Panc1 (cell line): ENCODE measurements around the gene TIA1.

- RRBS, 2 experiments = no CpG with 5 or more reads among the region's 6 CpGs
Observed at GRCh38 chr2:70097865-70098441, 10.7 kb downstream of the PCBP1 start.

GRCh38 chr2:70102374-70103009 lies 15.2 kb downstream of the PCBP1 start:
- RRBS, 2 experiments = no CpG with 5 or more reads among the region's 31 CpGs

- RRBS, 2 experiments = no CpG with 5 or more reads among the region's 3 CpGs
Observed at GRCh38 chr2:70118682-70119280, 31.5 kb downstream of the PCBP1 start.

DNA sequence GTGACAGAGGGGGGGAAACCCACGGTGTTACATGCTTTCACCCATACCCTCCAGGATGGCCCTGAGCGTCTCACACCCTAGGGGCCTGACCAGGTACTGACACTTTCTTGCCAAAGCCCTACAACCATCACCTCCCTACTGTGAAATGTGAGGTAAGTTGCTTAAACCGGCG lies 49.8 kb downstream of the C2orf42 start:
- RRBS, 2 experiments = no CpG with 5 or more reads among the region's 4 CpGs

- RRBS, 2 experiments = no CpG with 5 or more reads among the region's 22 CpGs
Observed at GRCh38 chr2:70142858-70143170, 48.0 kb downstream of the C2orf42 start.

DNA sequence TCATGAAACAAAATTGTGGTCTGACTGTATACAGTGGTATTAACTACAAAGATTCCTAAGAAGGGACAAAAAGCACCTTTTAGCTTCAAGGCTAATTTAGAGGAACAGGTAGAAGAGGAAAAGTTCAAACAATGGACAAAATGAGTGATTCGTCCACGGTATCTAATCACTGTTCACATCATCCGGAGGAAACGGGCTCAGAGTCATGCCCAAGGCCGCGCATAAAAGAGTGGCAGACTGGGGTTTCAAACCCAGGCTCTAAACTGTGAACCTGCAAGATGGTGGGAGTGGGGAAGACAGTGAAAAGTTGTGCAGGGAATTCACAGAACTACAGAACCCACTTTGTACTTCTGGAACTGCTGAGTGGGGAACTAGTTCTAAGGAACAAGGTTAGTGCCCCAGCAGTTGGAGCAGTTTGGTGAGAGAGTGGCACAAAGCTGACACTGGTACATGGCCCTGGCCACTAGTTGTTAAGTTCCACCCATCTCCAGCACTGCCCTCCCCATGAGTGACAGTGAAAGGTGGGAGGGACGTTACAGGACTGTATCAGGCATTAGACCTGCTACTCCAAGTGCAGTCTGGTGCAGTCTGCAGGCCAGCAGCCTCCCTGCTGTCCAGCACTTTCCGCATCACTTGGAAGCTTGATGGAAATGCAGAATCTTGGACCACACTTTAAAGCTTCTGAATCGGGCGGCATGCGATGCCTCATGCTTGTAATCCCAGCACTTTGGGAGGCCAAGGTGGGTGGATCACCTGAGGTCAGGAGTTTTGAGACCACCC lies 47.5 kb downstream of the C2orf42 start:
- RRBS, 2 experiments = no CpG with 5 or more reads among the region's 11 CpGs

GRCh38 chr2:70149042-70149482 lies 41.8 kb downstream of the C2orf42 start:
- RRBS, 2 experiments = no CpG with 5 or more reads among the region's 8 CpGs

GRCh38 chr2:70247727-70248931 lies at the start of gene TIA1:
Gene TIA1, minus strand, starts transcription at chr2:70248628.
- RRBS, 2 experiments = 0 to 17% methylated on average over 3 of the region's 61 CpGs

DNA sequence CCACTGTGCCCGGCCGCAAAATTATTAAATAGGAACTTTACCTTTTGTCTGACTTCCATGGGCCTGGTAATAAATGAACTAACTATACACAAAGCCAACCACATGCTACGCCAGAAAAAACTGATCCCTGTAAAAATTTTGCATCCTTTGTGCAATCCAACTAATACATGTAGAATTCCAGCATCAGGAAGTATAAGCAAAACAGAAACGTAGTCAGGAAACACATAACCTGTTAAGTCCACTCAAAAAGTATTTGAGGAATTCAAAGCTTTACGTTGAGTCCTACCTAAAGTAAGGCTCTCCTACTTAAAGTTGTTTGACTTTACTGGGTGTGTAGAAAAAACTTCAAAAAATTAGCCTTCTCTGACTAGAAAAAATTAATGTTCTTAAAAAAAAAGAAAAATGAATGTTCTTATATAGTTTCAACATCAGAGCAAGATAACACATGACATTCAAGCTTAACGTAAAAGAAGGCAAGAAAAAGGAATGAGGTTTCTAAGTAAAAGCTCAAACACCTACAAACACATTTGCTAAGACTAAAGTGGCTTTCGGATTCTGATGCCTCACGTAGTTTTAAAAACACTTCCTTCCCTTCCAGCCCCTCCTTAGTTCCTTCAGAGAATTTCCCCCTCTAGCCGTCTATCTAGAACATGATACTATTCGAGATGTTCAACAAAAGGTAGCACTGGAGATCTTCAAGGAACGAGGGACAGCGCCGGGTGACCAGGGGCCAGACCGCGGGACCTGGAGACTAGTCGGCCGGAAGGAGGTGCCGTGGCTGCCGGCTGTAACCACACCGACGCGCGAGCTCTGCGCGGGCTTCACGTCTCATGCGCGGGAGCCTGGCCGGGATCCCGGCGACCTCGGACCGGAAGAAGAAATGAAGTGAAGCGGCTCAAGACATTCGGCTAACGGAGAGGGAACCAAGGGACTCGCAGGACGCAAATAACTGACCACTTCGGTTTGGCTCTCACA lies 619 bp downstream of the SNRPG start:
- RRBS, 2 experiments = 1 to 4% methylated on average over 16 of the region's 39 CpGs

DNA sequence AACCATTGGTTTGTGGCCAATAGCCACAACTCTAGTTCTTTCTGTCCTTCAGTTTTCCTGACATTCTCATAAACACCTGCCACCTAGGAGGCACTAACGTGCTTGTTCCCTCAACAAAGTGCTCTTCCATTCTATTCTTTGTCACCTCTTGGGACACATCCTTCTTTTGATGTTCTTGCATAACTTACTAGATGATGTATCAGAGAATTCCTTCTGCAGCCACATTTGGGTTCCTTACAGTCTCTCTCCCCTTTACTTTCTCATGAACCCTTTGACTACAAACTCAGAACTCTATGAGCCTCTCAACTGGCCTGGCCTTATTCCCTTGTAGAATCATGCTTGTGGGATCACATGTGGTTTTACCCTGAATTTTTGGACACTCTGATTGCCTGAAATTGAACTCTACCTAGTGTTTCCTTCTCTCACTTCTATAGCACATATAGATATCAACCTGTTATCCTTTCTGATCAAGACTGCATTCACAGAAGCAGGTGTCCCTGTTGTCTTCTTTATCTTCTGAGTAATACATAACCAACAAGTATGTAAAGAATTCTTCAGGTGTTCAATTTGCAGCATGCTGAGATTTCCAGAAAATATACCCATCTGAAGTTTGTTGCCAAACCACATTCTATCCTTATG lies 69.8 kb downstream of the TGFA start:
- RRBS, 2 experiments = no CpG with 5 or more reads among the region's 1 CpG

- RRBS, 2 experiments = no CpG with 5 or more reads among the region's 4 CpGs
Observed at GRCh38 chr2:70626617-70627139, 73.1 kb upstream of the TGFA start.

DNA sequence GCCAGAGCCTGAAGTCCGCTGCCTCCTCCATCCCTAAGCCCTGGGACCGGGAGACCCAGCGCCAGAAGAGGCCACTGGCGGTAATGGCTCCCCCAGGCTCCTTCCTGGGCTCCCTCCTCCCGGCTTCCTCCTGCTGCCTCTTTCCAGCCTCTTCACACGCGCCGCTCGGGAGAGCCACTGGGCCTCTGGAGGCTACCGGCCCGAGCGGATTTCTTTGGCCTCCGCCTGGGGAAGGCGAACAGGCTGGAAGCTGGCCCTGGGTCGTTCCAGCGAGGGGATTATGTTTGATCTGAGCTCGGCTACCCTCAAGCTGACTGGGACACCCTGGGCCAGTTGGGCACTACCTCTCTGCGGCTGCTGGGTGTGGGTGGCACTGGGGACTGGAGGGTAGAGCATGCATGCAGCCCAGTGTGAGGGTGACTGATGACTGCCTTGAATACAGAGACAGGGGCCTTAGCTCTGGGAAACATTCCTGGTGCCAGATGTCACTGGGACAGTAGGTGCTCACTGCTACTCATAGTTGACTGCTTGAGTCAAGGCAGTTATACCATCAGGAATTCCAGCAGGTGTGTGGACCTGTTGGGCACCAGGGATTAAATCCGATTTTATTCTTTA lies 1.5 kb downstream of the VAX2 start:
- RRBS, 2 experiments = 72 to 81% methylated on average over 8 of the region's 19 CpGs

- RRBS, 2 experiments = no CpG with 5 or more reads among the region's 12 CpGs
Observed at GRCh38 chr2:71001772-71002533, 7.3 kb upstream of the TEX261 start.

- RRBS, 2 experiments = 2 to 7% methylated on average over 7 to 9 of the region's 21 CpGs
Observed at GRCh38 chr2:71277413-71278292, 50.8 kb upstream of the PAIP2B start.

- RRBS, 2 experiments = no CpG with 5 or more reads among the region's 9 CpGs
Observed at GRCh38 chr2:71500193-71501042, 33.9 kb downstream of the DYSF start.

GRCh38 chr2:71593993-71594493 lies 127.5 kb downstream of the DYSF start:
- RRBS, 2 experiments = 73 to 95% methylated on average over 2 of the region's 7 CpGs

GRCh38 chr2:71615421-71615963 lies 149.0 kb downstream of the DYSF start:
- RRBS, 2 experiments = no CpG with 5 or more reads among the region's 6 CpGs

GRCh38 chr2:71935150-71935576 lies 212.5 kb downstream of the CYP26B1 start:
- RRBS, 2 experiments = 20 to 28% methylated on average over 2 of the region's 6 CpGs

- RRBS, 2 experiments = no CpG with 5 or more reads among the region's 5 CpGs
Observed at GRCh38 chr2:72088178-72088745, 59.4 kb downstream of the CYP26B1 start.

DNA sequence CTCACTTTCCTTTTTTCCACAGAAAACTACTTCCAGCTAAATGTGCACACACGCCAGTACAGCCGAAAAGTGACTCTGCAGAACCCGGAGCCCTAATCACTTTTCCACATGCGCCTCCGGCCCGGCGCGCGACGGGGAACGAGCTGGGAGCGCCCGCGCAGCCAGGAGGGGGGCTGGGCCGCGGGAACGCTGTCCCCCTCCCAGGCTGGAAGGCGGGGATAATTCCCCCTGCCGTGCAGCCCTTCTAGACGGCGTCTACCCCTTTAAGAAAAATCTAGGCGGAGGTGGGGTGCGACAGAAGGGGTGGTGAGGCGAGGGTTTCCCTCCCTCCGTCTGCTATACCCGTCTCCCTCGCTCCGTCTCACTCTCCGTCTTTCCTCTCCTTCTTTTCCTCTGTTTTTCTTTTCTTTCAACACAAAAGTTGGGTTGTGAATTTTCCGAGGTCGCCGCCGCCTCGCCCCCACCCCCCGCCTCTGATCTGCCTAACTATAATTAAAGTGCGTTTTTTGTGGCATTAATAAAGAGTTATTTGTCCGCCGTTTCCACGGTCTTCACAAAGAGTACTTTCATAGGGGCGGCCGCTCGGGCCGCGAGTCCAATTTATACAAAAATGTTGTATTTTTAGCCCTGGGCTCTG lies 2.3 kb downstream of the CYP26B1 start:
- RRBS, 2 experiments = 0 to 6% methylated on average over 3 of the region's 44 CpGs